H4 (cell line): Measurements from ENCODE around the gene NPS.

GRCh38 chr10:126225408-126225936 lies 162.8 kb downstream of the ADAM12 start:
- RAMPAGE, long total RNA: no peak

DNA sequence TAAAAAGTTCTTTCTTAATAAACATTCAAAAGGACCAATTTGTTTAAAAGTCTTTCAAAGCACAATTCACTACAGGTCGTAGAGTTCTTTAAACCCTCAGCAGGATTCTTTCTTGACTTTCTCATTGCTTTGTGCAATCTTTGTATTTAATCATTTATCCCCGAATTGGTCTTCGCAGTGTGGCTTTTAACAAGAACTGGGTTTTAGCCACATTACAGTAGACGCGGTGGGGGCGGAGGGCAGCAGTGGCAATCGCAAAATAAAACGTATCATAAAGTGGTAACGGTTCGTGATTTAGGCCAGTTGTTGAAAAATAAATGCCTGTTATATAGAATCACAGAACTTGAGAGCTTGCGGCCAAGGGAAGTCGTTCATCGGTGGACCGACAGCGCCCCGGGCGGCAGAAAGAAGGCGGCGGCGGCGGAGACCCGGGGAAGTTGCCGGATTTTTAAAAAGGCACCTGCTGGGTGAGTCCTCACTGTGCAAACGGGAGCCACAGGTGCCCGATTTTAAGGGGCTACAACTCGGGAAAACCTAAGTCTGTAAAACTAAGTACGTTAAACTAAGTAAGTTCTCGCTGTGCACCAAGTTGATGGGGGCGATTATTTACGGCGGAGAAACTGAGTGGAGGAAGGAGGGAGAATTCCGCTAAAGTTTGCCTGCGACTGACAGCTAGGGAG lies 1.4 kb downstream of the ADAM12 start:
- RAMPAGE, long total RNA: no peak

GRCh38 chr10:127012167-127012366 lies 106.8 kb downstream of the DOCK1 start:
- RAMPAGE, long total RNA: no peak

- RAMPAGE, long total RNA: no peak
These were observed 117.8 kb downstream of the DOCK1 start for GRCh38 chr10:127022992-127023410.

GRCh38 chr10:127145085-127145483 lies 51.3 kb downstream of the INSYN2A start:
- RAMPAGE, long total RNA: no peak

DNA sequence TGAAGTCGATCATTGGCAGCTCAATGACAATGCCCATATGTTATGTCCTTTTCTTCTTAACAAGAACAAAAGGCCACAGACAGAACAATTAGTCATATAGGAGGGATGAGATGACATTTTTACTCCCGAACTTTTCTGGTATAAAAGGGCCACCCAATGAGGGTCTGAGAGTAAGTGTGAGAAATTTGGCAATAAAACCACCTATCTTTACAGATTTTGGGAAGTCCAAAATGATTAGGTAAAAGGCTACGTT lies at the start of gene NPS:
Gene NPS, plus strand, starts transcription at position 171 of the 253 bp plus-strand sequence.
- RAMPAGE, long total RNA: no peak

DNA sequence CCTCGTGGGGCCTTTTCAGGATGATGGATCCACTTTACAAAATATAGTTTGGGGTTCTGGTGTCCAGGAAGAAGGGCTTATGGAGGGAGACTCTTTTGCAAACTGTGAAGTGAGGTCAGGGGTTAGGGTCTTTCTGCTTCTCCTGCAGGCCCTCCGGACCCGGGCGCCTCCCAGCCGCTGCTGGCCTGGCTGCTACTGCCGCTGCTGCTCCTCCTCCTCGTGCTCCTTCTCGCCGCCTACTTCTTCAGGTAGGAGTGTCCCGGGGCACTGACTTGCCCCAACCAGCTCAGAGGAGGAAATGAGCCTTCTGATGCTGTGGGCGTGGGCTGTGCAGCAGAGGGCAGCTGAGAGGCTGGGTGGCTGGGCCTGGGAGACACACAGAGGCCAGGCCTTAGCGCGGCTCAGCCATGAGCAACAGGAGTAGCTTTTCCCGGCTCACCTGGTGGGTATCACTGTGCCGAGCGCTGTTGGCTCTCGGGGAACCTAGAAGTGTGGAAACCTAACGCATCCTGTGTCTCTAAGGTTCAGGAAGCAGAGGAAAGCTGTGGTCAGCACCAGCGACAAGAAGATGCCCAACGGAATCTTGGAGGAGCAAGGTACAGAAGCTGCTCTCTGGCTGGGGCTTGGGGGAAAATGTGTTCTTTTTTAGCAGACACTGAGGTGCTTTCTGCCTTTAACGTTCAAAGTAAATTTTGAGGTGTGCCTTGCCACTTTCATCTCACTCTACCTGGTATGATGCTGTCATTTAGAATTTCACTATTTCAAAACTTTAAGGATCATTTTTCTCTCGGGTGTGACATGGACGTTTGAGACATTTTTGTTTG lies 78.8 kb downstream of the MKI67 start:
- RAMPAGE, long total RNA: no peak

DNA sequence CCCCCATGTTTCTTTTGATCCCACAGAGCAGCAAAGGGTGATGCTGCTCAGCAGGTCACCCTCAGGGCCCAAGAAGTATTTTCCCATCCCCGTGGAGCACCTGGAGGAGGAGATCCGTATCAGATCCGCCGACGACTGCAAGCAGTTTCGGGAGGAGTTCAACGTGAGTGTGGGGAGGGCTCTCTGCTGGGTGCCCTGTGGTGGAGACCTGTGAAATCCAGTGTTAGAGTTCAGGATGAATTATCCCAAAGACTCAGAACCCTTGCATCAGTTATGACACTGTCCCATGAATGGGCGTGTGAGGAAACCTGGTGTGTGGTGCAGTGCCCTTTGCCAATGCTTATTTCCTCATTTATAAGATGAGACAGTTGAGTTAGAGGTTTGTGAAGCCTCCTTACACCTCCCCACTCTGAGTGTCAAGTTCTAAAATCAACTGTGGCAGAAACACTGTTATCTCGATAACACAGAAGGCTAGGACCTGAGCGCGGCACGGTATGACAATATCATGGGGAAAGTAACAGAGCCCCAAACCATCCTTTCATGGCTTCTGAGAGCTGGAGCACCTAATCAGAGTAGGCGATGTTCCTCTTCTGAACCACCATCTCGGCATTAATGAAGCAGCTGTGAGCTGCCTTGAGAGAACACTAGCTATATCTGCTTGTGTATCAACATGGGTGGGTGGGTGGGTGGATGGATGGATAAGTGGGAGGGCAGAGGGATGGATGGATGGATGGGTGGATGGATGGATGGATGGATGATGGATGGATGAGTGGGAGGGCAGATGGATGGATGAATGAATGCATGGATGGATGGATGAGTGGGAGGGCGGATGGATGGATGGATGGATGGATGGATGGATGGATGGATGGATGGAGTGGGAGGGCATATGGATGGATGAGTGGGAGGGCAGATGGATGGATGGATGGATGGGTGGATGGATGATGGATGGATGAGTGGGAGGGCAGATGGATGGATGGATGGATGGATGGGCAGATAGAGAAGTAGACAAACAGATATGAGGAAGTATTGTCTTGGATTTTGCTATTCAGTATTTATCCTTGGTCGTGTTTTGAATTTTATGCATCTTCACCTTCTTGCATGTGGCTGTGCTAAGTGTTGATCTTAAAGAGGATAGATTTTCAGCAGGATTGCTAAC lies 76.3 kb downstream of the MKI67 start:
- RAMPAGE, long total RNA: no peak

- RAMPAGE, long total RNA: no peak
These were observed 64.0 kb downstream of the MKI67 start for GRCh38 chr10:128062006-128062801.

GRCh38 chr10:128062802-128063551 lies 63.2 kb downstream of the MKI67 start:
- RAMPAGE, long total RNA: no peak

DNA sequence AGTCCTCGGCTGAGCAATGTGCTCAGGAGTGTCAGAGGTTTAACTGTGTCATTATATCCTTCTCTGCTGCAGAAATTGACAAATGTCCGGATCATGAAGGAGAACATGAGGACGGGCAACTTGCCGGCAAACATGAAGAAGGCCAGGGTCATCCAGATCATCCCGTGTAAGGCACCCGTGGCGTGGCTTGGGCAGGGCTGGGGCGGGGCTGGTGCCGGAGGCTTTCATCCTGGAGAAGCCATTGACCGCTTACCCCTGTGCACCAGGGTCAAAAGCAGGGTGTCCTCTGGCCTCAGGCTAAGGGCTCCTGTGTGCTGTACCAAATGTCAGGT lies 55.5 kb downstream of the MKI67 start:
- RAMPAGE, long total RNA: no peak

GRCh38 chr10:128072978-128073647 lies 53.1 kb downstream of the MKI67 start:
- RAMPAGE, long total RNA: no peak

DNA sequence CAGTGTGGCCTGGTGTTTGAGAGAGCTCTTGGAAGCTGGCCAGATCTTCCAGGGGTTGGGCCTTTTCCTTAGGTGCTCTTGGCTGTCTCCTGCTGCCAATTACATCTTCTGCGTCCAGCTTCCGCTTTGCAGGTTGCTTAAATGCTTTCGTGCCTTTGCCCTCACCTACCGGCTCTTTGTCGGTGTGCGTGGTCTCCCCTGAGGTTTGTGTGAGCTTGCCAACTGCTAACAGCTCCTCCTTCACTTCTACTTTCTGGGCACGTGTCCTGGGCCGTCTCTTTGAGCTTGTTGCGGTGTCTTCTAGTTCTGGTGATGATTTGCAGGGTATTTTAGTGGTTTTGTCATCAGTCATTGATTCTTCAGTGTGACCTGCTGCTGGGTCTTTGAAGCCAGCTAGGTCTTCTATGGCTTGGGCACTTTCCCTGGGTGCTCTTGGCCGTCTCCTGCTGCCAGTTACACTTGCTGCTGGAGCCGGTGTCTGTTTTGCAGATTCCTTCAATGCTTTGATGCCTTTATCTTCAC lies 23.1 kb downstream of the MKI67 start:
- RAMPAGE, long total RNA: no peak

- RAMPAGE, long total RNA: no peak
These were observed 20.8 kb downstream of the MKI67 start for GRCh38 chr10:128105148-128106049.

DNA sequence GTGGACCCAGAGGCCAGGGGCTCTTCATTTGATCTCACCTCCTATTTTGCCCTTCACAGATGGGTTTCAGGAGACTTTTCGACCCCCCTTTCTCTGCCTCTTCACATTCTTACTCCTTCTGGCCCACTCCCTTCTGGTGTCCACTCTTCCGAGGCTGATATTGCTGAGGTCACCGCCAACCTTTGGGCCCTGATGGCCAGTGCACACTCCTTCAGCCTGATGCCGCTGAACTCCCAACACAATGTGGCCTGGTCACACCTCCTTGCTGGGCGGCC lies 583.1 kb upstream of the MGMT start:
- RAMPAGE, long total RNA: no peak

GRCh38 chr10:128926606-128927133 lies 540.4 kb upstream of the MGMT start:
- RAMPAGE, long total RNA: no peak

- RAMPAGE, long total RNA: no peak
These were observed 445.5 kb upstream of the MGMT start for GRCh38 chr10:129021280-129022177.

- RAMPAGE, long total RNA: no peak
These were observed 135.3 kb upstream of the MGMT start for GRCh38 chr10:129331676-129332175.

DNA sequence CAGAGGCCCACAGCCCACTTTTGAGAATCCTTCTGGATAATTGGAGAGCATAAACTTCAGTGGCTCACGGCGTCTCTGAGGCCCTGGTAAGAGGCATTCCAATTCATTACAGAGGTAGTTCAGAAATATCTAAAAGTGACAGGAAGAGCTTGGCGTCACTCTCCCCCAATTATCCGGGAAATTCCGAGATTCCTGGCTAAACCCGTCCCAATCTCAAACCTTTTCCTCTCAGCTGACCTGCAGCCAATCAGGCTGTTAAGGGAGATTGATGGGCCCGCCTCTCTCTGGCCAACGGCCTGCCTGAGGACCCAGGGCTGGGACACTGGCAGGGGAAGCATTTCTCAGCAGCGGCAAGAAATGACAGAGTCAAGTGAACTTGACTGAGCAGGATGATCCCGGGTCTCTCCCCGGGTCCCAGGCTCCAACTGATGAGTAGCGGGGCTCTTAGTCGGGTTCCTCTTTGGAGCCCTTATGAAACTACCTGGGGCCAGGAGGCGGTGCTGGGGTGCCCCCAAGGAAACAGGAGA lies 72.3 kb downstream of the EBF3 start:
- RAMPAGE, long total RNA: no peak

DNA sequence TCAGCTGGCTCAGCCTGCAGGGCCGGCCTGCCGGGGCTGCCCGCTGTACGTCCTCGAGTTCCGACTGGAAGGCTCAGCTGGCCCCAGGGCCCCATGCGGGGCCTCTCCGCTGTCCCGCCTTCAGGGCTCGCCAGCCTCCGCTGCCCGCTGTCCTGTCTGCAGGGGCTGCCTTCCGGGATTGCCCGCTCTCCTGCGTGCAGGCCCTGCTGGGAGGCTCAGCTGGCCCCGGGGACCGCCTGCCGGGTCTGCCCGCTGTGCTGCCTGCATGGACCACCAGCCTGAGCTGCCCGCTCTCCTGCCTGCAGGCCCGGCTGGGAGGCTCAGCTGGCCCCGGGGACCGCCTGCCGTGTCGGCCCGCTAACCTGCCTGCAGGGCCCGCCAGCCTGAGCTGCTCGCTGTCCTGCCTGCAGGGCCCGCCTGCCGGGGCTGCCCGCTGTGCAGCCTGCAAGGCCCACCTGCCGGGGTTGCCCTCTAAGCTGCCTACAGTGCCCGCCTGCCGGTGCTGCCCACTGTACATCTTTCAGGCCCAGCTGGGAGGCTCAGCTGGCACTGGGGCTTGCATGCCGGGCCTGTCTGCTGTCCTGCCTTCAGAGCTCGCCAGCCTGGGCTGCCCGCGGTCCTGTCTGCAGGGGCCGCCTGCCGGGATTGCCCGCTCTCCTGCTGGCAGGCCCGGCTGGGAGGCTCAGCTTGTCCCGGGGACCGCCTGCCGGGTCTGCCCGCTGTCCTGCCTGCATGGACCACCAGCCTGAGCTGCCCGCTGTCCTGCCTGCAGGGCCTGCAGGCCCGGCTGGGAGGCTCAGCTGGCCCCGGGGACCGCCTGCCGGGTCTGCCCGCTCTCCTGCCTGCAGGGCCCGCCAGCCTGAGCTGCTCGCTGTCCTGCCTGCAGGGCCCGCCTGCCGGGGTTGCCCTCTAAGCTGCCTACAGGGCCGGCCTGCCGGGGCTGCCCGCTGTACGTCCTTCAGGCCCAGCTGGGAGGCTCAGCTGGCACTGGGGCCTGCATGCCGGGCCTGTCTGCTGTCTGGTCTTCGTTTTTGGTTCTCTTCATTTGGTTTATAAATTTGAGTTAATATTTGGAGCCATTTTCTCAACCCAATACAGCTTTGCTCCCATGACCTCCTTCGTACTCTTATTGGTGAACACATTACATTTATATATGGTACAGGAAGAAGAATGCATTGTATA lies 165.1 kb downstream of the GLRX3 start:
- RAMPAGE, long total RNA: no peak